Hematopoietic multipotent progenitor cell (in vitro differentiated cells): Measurements from ENCODE around the genes ESM1 and GZMA.

- CAGE, long polyA plus RNA = no peak
Measured at GRCh38 chr5:43411294-43411979, 754 bp downstream of the CCL28 start.

- CAGE, long polyA plus RNA = no peak
Measured at GRCh38 chr5:43683882-43684088, 80.8 kb downstream of the NNT start.

DNA sequence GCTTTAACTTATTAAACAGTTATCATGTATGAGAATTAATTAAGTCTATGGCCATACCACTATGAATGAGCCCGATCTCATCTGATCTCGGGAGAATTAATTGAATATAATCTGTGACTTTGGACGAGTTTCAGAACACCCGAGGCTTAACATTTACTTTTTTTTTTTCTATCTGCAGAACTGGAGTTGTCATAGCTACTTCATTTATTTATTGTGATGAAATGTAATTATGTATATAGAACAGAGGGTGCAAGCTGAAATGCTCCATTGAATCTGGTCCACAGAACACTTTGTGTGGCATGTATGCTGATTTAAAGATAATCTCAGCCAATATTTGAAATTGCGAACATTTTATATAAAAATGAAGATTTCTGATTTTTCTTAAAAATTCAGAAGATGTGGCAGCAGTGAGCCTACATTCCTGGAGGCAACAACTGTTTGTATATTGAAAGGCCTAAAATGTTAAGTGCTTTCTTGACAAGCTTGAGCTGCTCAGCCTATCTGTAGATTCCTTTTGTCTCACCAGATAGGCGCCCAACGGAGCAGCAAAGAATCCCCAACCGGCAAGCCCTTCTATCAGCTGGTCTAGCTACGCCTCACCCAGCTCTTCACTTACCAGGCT lies 170.8 kb upstream of the MRPS30 start:
- CAGE, long polyA plus RNA = no peak

DNA sequence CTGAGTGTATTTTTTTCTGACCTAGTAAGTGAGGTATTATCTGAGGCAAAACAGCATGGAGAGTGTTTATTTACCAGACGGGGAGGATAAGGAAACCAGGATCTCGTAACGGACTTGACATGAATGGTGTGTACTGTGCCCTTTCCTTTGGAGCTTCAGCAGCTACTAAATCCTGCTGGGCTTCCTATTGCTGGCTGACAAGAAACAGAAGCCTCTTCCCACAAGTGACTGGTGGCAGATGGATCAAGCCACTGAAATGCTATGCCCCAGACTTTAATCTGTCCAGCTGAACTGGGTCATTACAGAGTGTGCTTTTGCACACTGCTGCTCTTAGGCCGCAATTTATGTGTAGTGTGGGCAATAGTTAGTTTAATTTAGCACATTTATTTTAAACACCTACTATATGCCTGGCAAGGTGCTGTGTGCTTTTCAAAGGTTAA lies 162.7 kb upstream of the MRPS30 start:
- CAGE, long polyA plus RNA = no peak

DNA sequence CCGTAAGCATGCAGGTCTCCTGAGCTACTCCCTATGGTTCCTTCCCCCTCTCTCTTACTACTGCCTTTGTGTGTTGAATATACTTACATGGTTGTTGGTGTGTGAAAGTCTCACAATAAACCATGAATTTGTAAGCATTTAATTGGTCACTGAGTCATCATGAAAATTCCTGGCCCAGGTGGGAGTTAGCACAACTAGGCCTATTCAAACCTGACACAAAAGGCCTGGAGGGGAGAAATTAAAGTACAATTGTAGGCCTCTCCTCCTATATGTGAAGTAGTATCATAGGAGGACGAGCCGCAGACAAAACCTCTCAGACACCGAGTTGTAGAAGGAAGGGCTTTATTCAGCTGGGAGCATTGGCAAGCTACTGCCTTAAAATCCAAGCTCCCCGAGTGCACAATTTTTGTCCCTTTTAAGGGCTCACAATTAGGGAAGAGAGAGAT lies 397.0 kb downstream of the MRPS30 start:
- CAGE, long polyA plus RNA = no peak

DNA sequence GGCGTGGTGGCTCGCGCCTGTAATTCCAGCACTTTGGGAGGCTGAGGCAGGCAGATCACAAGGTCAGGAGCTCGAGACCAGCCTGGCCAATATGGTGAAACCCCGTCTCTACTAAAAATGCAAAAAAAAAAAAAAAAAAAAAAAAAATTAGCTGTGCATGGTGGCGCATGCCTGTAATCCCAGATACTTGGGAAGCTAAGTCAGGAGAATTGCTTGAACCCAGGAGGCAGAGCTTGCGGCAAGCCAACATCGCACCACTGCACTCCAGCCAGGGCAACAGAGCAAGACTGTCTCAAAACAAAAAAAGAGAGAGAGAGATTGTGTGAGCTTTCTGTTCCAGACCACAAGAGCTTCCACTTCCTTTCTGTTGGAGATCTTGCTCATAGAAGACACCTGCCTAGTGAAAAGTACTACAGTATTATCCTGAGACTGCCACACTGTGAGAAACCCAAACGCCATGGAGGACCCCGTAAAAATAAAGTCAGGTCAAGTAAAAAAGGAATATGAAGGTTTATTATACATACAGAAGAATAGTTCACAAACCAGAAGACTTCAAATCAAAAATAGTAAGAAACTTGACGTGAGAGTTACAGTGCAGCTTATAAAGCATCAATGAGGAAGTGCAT lies 4.2 kb upstream of the EMB start:
- CAGE, long polyA plus RNA = no peak

GRCh38 chr5:50553436-50554205 lies 112.5 kb upstream of the EMB start:
- CAGE, long polyA plus RNA = no peak

DNA sequence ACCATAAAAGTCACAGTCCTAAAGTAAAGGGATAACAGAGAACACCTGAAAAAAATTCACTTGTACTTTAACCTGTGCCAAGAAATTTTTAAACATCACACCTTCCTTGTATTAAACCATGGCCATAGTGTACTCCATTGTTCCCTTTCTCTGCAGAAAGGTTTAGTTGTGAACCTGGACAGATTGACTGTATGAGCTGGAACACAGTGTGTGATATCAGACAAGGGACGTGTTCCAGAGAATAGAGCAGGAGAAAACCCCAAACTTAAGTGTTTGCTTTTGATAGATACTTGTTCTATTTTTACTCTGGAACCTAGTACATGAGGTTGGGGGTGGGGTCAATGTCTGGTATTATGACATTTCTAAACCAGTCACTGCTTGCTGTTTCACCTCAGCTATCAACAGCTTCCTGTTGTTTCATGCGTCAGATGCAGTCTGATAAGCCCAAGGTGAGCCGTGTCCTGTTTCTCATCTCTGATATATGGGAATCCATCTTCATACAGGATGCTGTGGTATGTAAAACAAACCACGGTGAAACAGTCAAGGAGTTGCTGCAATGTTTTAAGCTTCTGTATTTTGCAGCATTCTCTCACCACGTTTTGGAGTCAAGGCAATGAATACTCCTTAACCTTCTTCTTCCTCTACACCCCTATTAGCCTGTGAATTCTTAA lies 62.4 kb upstream of the ITGA1 start:
- CAGE, long polyA plus RNA = no peak

- CAGE, long polyA plus RNA = no peak
Measured at GRCh38 chr5:52743978-52744386, 43.7 kb upstream of the ITGA1 start.

- CAGE, long polyA plus RNA = no peak
Measured at GRCh38 chr5:52834046-52834618, 46.4 kb downstream of the ITGA1 start.

GRCh38 chr5:52859412-52859922 lies 71.8 kb downstream of the ITGA1 start:
- CAGE, long polyA plus RNA = no peak

- CAGE, long polyA plus RNA = no peak
Measured at GRCh38 chr5:53885869-53886399, 325.5 kb downstream of the NDUFS4 start.

DNA sequence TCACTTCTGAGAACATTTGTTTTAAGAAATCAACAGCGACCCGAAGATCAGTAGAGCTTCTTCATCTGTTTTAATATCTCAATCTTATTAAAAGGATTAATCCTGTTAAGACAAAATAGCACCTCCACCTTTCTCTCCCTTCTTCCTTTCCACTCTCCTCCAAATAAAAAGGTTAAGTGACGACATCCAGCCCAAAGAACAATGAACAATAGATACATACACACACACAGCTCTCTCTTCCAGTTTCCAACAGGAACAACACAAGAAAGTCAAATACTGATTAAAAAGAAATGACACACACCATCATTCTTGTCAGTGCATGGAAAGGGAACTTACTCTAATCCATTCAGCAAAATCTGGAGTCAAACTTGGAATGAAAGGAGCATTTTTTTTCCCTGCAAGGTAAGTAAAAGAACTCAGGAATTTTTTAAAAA lies 2.8 kb downstream of the ARL15 start:
- CAGE, long polyA plus RNA = no peak

GRCh38 chr5:54469645-54470116 lies 14.2 kb downstream of the HSPB3 start:
- CAGE, long polyA plus RNA = no peak

GRCh38 chr5:54570920-54571491 lies 53.4 kb downstream of the SNX18 start:
- CAGE, long polyA plus RNA = no peak

DNA sequence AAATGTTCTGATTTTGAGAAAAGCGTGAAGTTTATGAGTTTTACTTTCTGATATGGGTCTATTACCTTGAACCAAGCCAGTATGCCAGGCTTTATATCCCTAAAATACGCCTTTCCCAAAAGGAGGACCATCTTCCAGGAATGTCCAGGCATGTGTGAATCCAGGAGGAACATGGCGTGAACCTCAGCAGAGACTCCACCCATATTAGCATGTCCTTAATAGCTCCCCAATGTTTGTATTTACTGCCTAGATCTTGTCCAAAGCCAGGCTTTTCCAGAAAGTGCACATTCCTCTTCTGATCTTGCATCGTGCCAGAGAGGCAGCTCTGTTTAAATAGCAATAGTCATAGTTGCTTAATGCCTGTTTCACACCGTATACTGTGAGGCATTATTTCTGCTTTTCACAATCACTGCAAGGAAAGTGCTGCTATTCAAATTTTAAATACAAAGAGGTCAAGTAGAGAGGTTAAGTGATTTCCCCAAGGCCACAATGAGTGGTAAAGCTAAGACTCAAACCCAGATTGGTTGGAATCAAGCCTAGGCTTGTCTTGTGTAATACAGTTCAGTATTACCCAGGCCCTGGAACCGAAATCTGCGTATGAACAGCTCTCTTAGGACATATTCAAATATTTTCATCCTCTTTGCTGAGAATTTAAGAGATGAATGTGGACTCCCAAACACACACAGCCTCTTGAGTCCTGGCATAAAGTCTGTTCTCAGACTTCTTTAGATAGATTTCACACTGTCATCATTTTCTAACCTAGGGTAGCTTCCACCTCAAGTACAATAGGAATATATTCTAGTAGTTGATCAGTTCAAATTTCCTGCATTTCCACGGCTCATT lies 153.6 kb downstream of the SNX18 start:
- CAGE, long polyA plus RNA = no peak

GRCh38 chr5:54742207-54742953 lies 224.8 kb downstream of the SNX18 start:
- CAGE, long polyA plus RNA = no peak

DNA sequence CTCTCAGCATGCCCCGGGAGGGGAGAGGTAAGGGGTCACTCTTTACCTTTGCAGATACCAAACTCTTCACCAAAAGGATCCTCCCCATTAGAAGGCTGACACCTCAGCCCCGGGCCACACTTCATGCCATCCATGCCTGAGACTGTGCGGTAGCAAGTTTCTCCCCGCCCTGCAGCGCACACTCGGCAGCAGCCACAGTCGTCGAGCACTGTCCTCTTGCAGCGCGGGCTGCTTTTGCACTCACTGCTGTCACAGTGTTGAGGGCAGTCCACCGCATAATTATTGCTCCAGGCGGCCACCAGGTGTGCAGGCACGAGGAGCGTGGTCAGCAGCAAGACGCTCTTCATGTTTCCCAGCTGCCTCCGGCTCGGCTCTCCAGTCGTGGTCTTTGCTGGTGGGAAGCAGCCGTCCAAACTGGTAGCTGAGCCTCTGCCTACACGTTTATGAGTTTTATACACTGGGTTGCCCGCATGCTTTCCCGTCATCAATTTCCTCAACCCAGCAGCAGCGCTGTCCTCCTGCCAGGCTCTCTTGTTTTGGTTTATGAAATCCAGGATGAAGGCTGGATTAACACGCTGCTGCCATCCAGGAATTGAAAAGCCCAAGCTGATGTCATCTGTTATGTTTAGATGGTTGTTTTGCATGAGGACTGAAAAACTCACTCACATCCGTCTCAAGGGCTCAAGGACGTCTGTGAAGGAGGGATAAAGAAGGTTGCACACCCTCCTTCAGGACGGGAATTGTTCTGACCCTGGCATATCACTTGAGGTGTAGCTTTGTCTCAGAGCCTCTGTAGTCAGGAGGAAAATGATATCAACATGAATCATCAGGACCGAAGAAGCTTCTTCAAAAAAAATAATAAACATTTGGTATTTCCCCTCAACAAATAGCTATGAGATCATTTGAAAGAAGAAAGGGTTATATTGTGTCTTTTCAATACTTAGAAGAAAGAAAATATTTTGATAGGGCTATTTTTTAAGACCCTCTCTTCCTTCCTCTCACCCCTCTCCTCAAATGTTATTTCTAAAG lies at the start of gene ESM1:
Gene ESM1 (minus strand): TSS at position 423 of the 1,029 bp plus-strand sequence.
- CAGE, long polyA plus RNA = no peak

GRCh38 chr5:55096699-55097370 lies 5.6 kb upstream of the GZMA start:
- CAGE, long polyA plus RNA = no peak

- CAGE, long polyA plus RNA = no peak
Measured at GRCh38 chr5:55102328-55102957, at the start of gene GZMA. Gene GZMA (plus strand): TSS chr5:55102646.